Metanephros (tissue), 2 donors: ENCODE results near the genes SYNRG, TBC1D3E and RPL23.

DNA sequence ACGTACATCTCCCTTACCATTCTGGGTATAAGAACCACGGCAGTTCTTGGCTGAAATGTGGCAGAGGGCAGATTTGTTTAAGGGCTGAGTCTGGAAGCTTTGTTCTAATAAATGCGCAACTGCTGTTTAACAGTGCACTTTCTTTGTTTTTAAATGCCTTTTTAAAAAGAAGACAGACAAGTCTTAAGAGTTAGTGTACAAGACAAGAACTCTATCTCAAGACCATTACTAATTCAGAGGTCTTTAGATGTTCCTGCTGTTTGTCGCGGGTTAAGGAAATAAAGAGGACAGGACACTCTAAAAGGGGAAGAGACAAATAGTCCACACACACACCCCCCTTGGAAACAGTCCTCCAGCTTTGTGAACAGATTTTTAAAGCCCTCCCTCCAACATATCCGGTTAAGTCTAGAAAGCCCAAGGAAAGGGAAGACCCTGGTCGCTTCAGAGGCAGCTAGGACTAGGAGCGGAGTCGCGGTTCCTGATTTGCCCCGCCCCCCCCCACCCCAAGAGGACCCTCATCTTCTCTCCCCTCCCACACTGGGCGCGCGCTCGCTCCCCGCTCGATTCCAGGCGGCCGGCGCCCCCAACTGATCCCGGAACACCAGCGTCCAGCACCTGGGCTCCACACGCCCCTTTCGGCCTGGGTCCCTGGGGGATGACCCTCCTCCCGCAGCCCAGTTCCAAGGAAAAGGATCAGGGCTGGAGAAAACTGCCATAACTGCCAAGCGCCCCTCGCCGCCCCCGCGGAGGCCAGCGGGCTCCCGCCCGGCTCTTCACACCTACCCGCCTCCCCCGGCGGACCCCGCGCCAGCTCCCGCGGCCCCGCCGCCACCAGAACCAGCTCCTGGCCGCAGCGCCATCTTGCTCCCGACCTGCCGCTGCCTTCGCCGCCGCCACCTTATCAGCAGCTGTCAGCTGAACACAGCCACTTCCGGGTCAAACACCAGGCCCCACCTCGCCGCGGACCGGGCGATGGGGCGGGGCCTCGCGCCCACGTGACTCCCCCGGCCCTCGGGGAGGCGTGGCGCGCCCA lies at the start of gene SYNRG:
Gene SYNRG (minus strand): TSS at position 923 of the 1,033 bp plus-strand sequence.
- RAMPAGE, long total RNA = no peak

GRCh38 chr17:37729886-37730062 lies 15.1 kb downstream of the HNF1B start:
- RAMPAGE, long total RNA = no peak

DNA sequence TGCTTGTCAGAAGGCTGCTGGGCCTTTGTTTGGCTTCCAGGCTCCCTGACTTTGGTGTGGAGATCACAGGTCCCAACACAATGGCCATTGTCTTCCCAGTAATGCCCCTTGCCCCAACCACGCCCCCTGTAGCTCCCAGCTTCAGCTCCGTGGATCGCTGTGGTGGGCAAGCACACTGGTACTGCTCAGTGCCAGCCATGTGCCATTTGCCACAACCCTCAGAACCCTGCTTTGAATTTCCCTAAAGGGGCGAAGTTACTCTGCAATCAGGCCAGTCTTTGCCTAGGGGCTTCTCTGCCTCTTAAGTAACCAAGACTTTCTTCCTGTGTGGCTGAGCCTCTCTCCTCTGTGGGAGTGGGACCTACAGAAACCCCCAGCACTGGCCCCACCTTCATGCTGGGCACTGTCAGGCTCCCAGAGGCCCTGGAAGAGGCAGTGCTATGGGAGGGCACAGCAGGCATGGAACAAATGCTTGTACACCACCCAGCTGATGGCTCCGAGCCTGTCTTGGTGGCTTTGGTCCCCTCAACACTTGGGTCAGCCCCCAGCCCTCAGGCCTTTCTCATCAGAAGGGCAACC lies 14.7 kb downstream of the HNF1B start:
- RAMPAGE, long total RNA = no peak

DNA sequence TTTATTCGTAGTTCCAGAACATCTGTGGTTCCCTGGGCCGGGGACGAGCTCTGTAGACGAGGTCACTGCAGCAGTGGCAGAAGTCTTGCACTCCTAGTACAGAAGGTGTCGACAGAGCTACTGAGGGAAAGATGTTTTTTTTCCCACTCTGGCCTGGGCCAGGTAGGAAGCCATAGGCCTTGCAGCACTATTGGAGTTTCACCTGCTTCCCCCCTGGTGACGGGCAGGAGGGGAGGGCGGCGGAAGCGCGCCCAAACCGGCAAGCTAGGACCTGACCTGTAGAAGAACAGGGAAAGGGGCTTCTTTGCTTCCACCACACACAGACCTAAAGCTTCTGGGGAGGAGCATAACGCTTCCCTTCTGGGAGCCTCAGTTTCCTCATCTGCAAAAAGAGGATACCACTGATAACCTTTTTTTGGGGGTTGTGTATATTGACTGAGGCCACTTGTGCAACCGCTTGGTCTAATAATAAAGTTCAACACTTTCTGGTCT lies 1.3 kb upstream of the HNF1B start:
- RAMPAGE, long total RNA = no peak

DNA sequence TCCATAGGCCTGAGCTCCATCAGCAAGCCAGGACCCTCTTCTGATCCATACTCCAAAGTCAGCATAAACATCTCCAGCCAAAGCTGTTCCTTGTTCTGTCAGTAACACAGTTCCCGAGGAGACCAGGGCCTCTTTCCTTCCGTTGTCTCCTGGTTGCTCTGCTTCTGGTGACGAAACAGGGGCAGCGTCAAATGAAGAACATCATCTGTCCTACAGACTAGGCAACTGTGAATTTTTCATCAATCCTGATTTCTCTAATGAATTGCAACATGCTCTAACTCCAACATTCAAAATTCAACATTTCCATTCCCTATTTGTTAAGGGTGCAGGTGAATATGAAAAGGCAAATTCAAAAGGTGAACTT lies 83.9 kb upstream of the HNF1B start:
- RAMPAGE, long total RNA = no peak

DNA sequence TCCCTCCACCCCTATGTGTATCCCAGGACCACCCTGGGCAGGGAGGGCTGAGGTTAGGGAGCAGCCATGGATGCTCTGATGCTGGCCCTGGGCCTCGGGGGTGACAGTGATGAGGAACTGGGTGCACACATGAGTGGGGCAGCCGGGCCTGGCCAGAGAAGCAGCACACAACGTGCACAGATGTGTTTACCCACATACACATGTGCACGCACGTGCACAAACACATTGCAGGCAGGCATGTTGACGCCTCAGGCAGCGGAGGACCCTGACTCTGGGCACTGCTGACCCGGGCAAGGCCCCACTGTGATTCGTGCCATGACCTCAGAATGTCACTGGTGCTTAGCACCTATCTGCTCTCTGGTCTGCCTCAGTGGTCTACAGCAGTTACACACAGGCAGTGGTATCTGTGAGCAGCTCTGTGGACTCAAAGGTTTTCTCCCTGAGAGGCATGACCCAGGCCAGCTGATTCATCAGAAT lies at the start of gene TBC1D3E:
Gene TBC1D3E (plus strand): TSS at position 365 of the 477 bp plus-strand sequence.
- RAMPAGE, long total RNA = no peak

DNA sequence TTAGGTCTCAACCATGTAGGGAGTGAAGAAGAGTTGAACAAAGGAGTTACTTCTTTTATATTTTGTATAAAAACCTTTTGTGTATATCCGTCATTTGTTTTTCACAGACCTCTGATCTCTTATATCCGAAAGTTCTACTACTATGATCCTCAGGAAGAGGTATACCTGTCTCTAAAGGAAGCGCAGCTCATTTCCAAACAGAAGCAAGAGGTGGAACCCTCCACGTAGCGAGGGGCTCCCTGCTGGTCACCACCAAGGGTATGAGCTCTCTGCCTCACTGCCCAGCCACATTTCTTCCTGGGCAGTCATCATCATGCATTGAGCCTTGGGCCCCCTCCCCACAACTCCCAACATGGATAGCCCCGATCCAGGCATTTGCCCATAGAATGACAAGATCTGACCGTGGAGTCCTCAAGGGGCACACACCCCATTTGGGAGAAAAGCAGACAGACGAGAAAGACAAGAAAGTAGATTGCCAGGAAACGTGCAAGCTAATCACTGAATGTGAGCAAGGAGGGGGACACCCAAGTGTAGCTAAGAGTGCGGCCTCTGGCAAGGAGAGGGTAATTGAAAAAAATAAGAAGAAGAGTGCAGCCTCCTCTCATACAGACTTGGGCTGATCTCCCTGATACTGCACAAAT lies 32.4 kb upstream of the ARHGAP23 start:
- RAMPAGE, long total RNA = no peak

- RAMPAGE, long total RNA = no peak
Measured at GRCh38 chr17:38464582-38465644, 36.6 kb downstream of the ARHGAP23 start.

GRCh38 chr17:38509688-38510011 lies 81.4 kb downstream of the ARHGAP23 start:
- RAMPAGE, long total RNA = no peak

DNA sequence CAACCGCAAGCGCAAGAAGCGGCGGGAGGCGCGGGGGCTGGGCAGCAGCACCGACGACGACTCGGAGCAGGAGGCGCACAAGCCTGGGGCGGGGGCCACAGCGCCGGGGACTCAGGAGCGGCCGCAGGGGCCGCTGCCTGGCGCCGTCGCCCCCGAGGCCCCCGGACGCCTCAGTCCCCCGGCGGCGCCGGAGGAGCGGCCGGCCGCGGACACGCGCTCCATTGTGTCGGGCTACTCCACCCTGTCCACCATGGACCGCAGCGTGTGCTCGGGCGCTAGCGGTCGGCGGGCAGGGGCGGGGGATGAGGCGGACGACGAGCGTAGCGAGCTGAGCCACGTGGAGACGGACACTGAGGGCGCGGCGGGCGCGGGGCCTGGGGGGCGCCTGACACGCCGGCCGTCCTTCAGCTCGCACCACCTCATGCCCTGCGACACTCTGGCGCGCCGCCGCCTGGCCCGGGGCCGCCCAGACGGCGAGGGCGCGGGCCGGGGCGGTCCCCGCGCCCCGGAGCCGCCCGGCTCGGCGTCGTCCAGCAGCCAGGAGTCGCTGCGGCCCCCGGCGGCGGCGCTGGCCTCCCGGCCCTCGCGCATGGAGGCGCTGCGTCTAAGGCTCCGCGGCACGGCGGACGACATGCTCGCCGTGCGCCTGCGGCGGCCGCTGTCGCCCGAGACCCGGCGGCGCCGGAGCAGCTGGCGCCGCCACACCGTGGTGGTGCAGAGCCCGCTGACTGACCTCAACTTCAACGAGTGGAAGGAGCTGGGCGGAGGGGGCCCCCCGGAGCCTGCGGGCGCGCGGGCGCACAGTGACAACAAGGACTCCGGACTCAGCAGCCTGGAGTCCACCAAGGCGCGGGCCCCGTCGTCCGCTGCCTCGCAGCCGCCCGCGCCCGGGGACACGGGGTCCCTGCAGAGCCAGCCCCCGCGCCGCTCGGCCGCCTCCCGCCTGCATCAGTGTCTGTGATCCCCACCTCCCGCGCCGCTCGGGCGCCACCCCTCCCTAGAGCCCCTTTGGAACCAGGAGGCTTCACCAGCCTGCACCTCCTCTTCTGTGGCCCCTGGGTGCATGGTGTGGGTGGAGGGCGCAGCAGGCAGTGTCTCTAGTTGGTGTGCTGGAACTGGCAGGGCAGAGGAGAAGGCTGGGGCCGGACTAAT lies 82.1 kb downstream of the ARHGAP23 start:
- RAMPAGE, long total RNA = no peak

DNA sequence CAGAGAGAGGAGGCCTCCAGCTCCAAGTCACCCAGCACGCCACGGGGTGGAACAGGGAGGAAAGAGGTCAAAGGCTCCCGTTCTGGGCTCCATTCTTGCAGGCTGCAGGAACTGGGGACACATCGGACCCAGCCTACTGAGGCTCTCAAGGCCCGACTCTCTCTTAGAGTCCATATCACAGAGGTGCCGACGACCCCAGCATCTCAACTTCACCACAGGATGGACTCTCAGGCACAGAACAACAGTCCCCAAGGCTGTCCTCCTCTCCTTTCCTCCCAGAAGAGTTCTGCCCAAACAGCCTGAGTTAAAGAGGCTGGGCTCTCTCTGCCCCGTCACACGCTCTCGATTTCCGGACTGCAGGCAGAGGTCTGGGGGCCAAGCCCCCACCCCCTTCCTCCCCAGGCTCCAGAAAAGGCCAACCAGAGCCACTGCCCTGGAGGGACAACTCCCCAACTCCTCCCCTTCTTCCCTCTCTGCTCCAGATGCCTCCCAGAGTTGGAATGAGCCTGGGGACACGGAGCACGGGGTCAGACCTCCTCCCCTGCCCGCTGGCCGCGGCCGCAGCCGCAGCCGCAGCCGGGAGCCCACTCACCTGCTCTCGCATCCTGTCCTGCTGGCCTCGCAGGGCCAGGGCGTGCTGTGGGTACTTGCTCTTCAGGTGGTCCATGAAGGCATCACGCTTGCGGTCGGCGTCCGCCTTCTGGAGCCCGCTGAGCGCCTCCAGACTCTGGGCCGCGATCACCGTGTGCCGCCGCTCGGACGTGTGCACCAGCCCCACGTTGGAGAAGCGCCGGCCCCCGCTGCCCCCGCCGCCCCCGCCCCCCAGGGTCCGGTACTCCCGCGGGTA lies 27.6 kb downstream of the SRCIN1 start:
- RAMPAGE, long total RNA = no peak

DNA sequence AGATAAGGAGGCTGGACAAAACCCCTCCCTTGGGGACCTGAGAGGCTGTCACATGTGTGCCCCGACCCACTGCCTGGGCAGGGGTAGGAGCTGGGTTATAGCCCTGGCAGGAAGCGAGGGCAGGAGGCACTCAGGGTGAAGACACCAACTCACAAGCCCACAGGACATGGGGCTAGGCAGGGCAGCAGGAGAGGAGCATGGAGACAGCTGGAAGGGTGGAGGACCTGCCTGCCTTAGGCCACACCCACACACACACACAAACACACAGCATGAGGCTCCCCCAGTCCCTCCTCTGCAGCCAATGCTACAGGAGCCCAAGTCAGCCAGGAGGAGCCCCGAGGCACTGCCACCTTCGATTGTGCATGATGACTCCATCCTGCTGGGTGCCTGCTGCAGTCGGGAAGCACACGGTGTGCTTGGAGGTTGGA lies 20.7 kb downstream of the SRCIN1 start:
- RAMPAGE, long total RNA = no peak

DNA sequence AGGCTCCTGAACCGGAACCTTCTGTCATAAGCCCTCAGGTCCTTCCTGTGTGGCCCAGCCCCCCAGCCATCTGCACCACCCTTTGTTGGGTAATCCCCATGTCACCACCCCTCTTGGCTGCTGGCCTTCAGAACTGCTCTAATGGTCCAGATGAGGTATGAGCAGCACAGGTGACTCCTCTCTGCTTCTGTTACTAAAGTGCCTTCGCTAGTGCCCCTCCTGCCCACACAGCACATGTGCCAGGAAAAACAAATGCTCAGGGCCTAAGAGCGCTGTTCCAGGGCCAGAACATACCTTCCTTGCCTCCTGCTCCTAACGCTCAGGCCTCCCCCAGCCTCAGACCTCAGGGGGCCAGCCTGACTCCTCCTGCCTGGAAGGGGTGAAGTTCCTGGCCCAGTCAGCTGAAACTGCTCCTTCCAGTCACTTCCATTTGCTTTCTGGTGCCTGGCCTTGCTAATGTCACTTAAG lies 14.4 kb downstream of the SRCIN1 start:
- RAMPAGE, long total RNA = no peak

- RAMPAGE, long total RNA = no peak
Measured at GRCh38 chr17:38606888-38607465, 1.2 kb upstream of the SRCIN1 start.

DNA sequence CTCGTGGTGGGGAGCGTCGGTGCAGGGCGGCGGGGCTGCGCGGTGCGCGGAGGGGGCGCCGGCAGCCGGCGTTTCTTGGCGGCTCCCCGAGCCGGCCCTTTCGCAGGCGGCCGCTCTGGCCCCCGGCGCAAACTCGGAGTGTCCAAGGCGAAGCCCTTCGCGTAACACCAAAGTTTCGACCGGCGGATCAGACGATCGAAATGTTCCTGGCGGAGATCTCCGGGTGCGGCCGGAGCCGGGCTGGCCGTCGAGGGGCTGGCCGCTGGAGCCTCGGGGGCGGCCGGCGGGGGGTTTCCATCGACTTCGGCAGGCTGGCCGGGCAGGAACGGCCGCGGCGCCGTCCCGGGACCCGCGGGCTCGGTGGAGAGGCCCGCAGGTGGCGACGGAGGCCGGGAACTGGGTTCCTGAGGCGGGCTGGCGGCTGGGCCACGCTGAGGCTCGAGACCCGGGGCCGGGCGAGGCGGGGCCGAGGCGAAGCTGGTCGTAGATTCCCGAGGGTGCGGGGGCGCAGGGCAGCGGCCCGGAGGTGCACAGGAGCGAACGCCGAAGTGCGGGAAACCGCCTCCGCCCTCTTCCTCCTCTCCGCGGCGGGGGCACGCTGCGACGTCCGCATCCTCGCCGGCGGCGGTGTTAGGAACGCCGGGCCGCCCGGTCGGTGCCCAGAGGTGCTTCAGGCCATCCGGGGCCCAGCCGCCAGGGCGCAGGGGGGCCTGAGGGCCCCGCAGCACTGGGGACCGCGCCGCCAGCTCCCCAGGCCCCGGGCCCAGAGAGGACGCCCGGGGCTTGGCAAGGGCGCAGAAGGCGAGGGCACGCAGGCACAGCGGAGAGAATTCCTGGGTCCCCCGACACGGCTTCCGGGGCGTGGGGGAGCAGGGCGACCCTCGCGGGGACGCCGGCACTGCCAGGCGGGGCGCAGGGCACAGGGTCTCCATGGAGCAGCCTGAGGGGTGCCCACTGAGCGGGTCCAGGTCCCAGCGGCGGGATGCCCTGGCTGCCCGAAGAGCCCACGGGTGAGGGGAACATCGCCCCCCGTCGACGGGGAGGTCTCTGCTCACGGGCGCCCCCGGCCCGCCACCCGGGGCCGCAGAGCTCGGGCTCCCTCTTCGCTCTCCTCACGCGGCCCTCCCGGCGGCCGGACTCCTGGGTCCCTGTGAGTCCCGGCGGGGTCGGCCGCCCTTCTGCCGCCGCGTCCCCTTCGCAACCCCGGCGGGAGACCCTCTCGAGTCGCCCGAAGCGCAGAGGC lies 772 bp downstream of the EPOP start:
- RAMPAGE, long total RNA = no peak

DNA sequence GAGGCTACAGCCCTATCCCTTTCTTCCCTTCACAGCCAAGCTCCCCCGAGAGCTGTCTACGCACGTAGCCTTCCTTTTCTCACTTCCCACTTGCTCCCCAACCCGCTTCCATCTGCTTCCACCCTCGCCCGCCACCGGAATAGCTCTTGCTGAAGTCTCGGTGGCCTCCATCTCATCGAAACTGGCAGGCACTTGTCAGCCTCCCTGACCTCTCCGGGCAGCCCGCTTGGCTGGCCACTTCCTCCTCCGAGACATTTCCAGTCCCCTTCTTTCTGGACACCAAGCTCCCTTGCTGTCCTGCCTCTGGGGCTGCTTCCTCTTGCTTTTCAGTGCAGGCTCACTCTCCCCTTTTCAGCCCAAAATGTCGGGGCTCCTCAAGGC lies 10.8 kb upstream of the EPOP start:
- RAMPAGE, long total RNA = no peak

- RAMPAGE, long total RNA = no peak
Measured at GRCh38 chr17:38699069-38699563, 6.0 kb upstream of the MLLT6 start.

GRCh38 chr17:38725872-38726738 lies 4.0 kb upstream of the CISD3 start:
- RAMPAGE, long total RNA = no peak

- RAMPAGE, long total RNA = no peak
Measured at GRCh38 chr17:38741760-38742378, 6.3 kb downstream of the PCGF2 start.

- RAMPAGE, long total RNA = start-site peak on the minus strand at chr17:38853705-38853737, 6,352 and 164 reads in 2 replicates
Measured at GRCh38 chr17:38853588-38853961, at the start of gene RPL23. Gene RPL23 (minus strand): TSS chr17:38853721.